UCH-1 (cell line): ENCODE results near the genes TLN1 and GBA2.

DNA sequence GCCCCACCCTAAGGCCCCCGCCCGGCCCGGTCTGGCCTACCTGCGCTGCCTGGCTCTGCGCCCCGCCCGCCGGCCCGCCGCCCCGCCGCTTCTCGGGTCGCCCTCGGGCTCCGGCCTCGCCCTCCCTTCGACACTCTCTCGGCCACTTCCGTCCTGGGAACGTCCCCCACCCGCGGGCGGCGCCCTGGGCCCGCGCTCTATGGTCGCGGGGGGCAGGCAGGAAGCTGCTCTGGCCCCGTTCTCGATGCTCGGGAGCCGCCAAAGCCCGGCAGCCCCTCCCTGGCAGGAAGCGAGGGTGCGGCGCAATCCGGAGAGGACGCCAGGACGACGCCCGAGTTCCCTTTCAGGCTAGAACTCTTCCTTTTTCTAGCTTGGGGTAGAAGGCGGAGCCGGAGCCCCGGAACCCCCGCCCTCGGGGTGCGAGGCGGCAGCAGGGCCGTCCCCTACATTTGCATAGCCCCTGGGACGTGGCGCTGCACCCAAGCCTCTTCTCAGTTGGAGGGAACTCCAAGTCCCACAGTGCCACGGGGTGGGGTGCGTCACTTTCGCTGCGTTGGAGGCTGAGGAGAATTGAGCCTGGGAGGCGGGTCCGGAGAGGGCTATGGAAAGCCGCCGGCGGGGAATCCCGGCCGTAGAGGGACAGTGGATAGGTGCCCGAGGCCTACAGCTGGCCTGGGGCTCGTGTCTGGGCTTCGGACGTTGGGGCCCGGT is at the start of gene TLN1:
Gene TLN1 (minus strand): TSS at position 161 of the 711 bp plus-strand sequence.
- RRBS = 4% methylated on average over 34 of the region's 68 CpGs

GRCh38 chr9:35741829-35742796 is 6.9 kb downstream of the GBA2 start:
- RRBS = no CpG with 5 or more reads among the region's 8 CpGs

GRCh38 chr9:35748509-35749483 is at the start of gene GBA2:
GBA2 (minus strand) TSS chr9:35749228.
- RRBS = 4% methylated on average over 19 of the region's 88 CpGs

GRCh38 chr9:35771867-35772473 is 17.9 kb upstream of the MSMP start:
- RRBS = no CpG with 5 or more reads among the region's 3 CpGs

GRCh38 chr9:35790195-35791025 is 981 bp upstream of the NPR2 start:
- RRBS = 85% methylated on average over 5 of the region's 27 CpGs

DNA sequence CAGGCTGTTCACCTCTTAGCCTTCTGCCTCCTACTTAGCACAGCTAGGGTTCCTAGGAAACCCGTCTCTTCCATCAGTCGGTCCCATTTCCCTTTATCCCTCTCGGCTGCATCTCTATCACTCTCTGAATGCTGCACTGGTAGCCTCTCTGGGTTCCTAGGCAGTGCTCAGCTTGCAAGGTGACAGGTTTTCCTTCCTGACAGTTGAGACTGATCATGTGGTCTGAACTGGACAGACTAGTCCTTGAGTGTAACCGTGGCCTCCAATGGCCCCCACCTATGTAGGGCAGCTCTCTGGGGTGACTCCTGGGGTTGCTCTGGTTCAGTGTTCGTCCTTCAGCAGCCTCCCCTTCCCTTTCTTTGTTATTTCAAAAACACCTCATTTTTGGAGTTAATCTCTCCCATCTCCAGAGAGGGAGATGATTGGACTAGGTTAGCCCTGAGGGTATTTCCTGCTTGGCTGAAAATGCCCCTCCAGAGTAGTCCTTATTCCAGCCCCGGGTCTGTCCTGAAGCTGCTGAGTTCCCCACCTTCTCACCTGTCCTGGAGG is 3.8 kb downstream of the TMEM8B start:
- RRBS = no CpG with 5 or more reads among the region's 6 CpGs

DNA sequence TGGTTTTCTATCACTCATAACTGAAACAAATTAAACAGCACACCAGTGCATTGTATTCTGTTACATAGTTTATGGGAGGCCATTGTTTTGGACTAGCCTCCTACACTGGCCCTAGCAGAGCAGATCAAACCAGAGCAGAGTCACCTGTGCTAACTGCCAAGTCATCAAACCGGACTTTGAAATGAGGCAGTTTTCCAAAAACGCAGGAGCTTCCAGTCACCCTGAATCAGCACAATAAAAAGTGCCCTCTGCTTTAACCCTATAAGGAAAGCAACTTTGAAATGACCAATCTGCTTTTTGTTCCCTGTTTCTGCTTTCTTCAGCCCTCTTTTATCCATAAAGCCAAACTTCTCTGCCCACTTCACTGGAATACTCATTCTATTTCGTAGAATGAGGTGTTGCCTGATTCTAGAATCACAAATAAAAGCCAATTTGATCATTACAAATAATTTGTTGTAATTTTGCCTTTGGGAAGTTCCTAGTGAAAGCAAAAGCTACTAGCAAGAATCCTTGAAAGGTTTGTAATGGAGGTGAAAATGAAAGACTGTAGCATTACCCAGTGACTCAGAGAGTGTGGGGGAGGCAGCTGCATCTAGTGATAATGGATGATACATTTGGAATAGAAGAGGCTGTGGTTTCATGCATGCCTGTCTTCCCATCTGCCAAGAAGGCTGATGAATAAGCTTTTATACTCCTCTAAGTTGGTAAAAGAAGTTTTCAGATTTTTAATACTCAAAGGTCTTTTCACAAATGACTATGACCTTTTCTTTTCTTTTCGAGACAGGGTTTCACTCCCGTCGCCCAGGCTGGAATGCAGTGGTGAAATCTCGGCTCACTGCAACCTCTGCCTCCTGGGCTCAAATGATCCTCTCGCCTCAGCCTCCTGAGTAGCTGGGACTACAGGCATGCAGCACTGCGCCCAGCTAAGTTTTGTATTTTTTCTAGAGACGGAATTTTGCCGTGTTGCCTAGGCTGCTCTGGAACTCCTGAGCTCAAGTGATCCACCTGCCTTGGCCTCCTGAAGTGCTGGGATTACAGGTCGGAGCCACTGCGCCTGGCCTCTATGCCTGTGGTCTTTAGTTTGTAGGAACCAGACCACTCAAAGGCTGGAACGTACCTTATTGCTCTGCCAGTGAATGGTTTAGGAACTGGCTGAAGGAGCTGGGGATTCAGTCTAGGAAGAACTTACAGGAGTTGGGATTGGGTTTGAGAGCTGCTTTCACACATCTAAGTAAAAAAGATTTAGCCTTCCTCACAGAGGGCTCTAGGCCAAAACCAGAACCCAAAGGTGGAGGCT is 15.0 kb downstream of the SPAAR start:
- RRBS = no CpG with 5 or more reads among the region's 14 CpGs

GRCh38 chr9:35940412-35941051 is 17.4 kb downstream of the OR2S2 start:
- RRBS = no CpG with 5 or more reads among the region's 7 CpGs

DNA sequence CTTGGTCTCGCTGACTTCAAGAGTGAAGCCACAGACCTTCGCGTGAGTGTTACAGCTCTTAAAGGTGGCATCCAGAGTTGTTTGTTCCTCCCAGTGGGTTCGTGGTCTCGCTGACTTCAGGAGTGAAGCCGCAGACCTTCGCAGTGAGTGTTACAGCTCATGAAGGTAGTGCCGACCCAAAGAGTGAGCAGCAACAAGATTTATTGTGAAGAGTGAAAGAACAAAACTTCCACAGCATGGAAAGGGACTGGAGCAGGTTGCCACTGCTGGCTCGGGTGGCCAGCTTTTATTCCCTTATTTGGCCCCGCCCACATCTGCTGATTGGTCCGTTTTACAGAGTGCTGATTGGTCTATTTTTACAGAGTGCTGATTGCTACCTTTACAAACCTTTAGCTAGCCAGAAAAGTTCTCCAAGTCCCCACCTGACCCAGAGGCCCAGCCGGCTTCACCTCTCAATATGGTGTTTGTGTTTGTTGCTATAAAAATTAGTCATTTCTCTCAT is 49.7 kb downstream of the RECK start:
- RRBS = no CpG with 5 or more reads among the region's 12 CpGs

GRCh38 chr9:36191642-36192089 is 945 bp downstream of the CLTA start:
- RRBS = no CpG with 5 or more reads among the region's 10 CpGs

DNA sequence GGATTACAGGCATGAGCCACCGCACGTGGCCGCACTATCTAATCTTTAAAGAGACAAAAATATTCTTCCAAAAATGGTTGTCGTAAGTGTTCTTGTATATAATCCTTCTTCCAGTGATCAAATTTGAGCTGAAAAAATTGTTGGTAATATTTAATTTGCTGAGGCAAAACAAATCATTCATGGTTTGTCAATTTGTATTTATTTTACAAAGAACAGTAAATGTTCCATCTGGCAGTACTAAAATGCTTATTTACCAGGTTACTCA is 6.1 kb downstream of the GNE start:
- RRBS = no CpG with 5 or more reads among the region's 4 CpGs

DNA sequence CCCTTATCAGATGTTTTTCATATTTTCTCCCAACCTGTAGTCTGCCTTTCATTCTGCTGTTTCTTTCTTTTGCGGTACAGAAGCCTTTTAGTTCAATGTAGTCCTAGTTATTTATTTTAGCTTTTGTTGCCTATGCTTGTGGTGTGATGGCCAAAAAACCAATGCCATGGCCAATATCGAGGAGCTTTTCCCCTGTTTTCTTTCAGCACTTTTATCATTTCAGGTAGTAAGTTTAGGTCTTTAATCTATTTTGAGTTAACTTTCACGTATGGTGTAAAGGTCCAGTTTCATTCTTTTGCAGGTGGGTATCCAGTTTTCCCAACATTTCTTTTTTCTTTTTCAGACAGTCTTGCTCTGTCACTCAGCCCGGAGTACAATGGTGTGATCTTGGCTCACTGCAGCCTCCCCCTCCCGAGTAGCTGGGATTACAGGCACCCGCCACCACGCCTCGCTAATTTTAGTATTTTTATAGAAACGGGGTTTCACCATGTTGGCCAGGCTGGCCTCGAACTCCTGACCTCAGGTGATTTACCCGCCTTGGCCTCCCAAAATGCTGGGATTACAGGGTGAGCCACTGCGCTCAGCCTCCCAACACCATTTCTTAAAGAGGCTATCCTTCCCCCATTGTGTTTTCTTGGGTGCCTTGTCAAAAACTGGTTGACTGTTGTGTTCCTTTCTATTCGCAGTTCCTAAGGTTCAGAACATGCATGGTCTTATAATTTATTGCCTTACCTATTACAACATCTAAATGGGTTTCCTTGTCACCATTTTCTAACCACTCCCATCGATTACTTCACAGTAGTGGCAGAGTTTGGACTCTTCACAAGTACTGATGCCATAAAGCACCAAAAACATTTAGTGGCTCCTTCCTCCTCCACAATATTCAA is 50.3 kb downstream of the RNF38 start:
- RRBS = no CpG with 5 or more reads among the region's 14 CpGs

GRCh38 chr9:36492762-36493446 is 79.8 kb upstream of the MELK start:
- RRBS = no CpG with 5 or more reads among the region's 7 CpGs

GRCh38 chr9:36779881-36780738 is 207.4 kb downstream of the MELK start:
- RRBS = no CpG with 5 or more reads among the region's 14 CpGs

DNA sequence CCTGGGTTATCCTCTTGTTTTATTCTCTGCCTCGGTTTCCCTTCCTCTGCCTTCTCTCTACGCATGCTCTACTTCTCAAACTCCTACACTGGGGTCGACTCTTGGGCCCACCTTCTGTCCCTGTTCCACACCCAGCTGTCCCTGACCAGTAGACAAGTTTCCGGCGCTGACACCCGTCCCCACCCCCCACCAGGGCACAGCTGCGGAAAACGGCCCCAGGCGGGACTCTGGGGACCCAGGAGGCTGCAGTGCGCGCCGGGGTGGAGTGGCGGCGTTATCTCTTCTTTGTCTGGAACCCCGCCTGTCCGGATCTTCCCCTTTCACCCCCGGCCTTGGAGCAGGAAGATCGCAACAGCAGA is 4.9 kb downstream of the PAX5 start:
- RRBS = 11% methylated on average over 7 of the region's 18 CpGs

DNA sequence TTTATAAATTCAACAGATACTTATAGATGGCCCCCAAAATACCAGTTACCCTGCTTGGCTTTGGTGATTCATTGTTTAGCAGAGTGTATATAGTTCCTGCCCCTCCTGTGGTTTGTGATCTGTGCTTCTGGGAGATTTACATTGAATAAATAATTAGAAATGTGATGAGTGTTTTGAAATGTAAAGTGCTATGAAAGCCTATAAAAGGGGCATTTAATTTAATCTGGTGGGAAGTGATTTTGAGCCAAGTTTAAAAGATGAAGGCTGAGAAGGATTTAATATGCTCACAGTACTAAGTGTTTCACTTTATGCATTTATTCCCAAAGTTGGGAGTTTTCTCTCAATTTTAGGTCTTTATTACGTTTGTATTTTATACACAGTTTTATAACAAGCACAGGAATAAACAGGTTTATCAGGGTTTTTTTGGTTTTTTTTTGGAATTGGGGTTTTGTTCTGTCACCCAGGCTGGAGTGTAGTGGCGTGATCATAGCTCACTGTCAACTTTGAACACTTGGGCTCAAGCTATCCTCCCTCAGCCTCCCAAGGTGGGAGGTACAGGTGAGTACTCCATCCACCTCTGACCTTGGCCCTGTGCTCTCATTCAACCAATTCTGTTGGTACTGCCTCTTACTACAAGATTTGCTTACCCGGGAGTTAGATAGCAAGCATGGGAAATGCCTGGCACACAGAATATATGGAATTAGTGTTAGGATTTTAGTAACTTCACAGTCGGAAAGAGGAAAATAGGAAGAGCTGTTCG is 36.5 kb upstream of the ZCCHC7 start:
- RRBS = no CpG with 5 or more reads among the region's 5 CpGs

- RRBS = no CpG with 5 or more reads among the region's 2 CpGs
Measured at GRCh38 chr9:37197146-37197552, 76.8 kb downstream of the ZCCHC7 start.

- RRBS = no CpG with 5 or more reads among the region's 9 CpGs
Measured at GRCh38 chr9:37421935-37422423, 517 bp upstream of the GRHPR start.

DNA sequence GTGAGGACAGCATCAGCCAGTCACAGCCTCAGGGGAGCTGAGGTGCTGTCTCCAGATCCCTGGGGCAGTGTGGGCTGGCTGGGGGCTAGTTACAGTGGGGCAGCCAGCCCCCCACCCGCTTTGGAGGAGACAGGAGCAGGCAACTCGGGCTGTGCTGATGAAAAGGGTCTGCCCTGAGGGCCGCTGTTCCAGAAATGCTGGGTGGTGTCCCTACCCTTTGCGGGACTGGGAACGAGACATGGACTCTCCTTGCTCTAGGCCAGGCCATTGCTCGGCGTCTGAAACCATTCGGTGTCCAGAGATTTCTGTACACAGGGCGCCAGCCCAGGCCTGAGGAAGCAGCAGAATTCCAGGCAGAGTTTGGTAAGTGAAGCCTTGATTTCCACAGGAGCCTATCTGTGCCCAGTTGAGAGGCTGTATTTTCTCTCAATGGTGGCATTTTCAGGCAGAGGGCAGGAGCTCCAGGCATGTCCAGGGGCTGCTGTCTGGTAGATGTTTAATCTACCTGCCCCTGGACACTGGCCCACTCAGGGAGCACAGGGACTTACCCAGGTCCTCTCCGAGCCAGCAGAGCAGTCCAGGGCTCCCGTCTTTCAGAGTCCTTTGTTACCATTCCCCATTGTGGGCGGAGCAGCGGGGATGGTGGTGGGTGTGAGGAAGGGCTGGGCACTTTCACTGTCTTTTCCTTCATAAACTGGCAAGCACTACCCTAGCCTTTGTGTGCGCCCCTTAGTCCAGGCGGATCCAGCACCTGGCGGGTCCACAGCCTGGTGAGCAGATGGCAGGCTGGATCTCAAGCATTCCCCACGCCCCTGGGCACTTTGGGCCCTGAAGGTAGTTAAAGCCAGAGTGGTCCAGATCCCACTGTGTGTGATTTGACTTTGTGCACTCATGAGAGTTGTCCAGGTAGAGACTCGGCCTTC is 7.2 kb downstream of the GRHPR start:
- RRBS = no CpG with 5 or more reads among the region's 18 CpGs